ENCODE measurements around a stretch of chr17.

- PRO-cap = no peak
Measured at GRCh38 chr17:44858973-44859850, 11.5 kb downstream of the HIGD1B start.

DNA sequence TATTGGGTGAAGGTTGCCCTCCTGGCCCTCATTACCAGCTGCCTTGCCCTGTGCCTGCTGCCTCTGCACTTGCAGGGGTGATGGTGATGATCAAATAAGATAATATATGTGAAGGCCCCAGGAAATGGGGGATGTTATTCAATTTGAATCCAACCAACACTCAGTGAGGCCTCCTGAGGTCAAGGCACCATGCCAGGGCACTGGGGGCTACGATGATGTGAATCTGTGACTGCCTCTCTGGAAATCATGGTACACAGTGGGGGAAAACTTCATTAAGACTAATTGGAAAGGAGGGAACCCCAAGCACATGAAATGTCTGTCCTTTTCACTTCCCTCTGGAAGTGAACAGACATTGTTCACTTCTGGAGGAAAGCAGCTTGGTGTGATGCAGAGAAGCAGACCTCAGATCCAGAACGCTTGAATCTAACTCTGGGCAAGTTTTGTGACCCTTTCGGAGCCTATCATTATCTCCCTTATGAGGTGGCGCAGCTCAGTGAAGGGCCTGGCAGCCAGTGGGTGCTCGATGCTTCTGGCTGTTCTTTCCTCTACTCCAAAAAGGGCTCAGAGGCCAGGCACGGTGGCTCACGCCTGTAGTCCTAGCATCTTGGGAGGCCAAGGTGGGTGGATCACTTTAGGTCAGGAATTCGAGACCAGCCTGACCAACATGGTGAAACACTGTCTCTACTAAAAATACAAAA is 8.0 kb upstream of the GFAP start:
- PRO-cap = no peak

DNA sequence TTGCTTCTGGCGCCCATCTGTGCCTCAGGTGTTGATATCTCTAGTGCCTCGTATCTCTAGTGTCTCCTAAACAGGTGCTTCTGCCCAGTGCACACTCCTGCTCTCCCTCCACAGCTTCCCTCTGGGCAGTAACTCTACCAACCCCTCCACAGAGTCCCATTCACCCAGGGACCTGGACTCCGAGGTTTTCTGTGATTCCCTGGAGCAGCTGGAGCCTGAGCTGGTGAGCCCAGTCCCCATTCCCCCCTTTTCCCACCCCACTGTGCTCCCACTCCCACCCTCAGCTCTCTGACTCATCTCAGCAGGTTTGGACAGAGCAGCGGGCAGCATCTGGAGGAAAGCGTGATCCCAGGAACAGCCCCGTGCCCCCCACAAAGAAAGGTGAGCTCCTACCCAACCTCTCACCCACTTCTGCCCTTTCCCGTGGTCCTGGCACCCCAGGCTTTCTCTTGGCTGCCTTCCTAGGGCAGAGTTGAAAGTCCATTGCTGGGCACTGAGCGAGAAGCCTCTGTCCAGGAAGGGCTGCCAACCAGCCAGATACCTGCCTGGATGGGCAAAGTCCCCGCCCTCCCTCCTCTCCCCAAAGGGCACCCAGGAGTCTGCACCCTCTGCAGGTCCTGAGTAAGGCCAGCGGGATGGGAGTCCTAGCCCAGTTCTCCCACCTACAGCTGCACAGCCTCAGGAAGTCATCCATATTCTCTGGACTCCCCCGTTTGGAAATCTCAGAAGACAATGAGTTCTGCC is 2.3 kb downstream of the ACBD4 start:
- PRO-cap = no peak

DNA sequence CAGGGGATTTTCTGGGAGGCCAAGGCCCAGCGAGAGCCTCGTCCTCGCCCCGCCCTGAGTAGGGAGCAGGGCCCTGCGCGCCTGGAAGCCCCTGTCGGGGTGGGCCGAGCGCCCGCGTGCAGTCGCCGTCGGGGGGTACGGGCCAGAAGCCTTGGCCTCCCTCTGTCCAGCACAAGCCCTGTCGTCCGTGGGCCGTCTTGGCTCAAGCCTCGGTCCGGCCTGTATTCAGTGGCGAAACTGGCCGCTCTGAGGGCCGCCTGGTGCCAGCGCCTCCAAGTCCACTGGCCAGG is 3.6 kb upstream of the HEXIM1 start:
- PRO-cap = no peak

GRCh38 chr17:45172518-45173535 is 11.2 kb downstream of the HEXIM2 start:
- PRO-cap = no peak

GRCh38 chr17:45256119-45257038 is 5.5 kb downstream of the SPATA32 start:
- PRO-cap = no peak

DNA sequence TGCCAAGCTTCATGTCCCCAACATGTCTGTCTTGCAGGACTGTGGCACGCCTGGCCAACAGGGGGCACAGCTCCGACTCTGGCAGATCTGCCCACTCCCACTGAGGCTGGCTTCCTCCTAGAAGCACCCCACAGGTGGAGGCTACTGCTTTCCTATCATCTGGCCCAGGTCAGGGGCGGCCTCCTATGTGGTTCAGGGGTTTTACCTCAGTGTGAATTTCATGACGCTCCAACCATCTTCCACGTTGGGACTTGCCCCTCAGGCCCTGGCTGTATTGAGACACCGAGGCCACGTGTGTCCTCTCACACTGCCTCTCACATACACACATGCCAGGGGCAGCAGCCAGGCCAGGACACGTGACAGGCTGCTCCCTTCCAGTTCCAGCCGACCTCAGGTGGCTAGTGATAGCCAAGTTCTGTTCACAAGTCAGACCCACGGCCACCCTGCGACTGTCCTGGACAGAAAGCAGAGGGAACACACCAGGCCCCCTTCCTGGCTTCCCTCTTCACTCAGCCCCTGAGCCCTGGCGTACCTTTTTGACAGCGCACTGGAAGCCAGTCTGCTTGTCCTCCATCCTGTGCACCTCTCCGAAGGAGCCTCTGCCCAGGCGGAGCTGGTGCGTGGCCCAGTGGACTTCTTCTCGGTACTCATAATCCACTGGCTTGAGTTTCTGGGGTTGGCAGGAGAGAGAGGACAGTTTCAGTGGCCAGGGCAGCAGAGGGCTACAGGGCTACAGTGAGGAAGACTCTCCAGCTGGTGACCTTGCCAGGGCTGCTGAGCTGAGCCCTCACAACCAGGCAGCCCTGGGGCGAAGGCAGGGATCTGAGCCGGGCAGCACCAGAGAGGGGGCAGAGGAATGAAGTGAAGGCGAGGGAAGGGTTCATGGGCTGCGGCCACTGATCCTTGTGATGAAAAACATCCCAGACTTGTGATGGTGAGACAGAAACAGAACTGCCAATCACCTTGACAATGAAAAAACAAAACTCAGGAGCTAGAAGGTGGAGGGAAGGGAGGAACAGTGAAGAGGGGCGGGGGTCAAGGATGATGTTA is 22.7 kb upstream of the SPATA32 start:
- PRO-cap = no peak

DNA sequence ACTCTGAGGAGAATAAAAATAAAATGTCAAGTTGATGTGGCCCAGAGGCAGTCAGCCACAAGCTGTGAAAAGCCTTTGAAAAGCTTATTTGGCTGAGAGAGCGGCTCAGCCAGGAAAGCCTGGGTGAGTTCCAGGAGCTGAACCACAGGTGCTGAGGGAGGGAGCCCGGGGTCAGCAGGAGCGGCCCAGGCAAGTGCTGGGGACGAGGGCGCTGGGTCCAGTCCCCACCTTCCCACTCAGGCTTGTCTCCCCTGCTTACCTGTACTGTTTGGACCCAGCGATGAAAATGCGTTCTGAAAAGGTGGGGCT is 27.0 kb upstream of the SPATA32 start:
- PRO-cap = no peak

DNA sequence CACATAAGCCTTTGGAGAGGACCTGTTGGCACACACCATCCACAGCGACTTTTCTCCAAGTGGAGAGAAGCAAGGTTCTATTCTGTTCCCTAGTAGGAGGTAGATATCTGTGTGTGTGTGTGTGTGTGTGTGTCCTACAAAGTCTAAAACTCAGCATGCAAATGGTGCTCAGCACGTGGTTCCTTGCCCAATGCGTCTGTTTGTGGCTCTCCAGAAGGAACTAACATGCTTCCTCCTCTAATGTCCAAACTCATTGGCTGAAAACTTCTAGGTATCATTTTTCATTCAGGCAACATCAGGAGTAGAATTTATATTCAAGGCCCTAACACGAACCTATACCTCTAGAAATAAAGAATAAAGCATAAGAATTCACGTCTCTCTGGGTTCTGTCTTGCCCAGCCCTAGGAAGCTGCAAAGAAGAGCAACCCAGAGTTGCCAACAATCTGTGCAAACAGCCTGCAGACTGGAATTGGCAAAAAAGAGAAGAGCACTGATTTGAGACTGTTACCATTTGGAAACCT is 25.6 kb downstream of the MAP3K14 start:
- PRO-cap = no peak

- PRO-cap = no peak
Measured at GRCh38 chr17:45298399-45299053, 18.3 kb downstream of the MAP3K14 start.

GRCh38 chr17:45313946-45314719 is 2.7 kb downstream of the MAP3K14 start:
- PRO-cap = no peak

GRCh38 chr17:45338200-45338908 is 21.5 kb upstream of the MAP3K14 start:
- PRO-cap = no peak

DNA sequence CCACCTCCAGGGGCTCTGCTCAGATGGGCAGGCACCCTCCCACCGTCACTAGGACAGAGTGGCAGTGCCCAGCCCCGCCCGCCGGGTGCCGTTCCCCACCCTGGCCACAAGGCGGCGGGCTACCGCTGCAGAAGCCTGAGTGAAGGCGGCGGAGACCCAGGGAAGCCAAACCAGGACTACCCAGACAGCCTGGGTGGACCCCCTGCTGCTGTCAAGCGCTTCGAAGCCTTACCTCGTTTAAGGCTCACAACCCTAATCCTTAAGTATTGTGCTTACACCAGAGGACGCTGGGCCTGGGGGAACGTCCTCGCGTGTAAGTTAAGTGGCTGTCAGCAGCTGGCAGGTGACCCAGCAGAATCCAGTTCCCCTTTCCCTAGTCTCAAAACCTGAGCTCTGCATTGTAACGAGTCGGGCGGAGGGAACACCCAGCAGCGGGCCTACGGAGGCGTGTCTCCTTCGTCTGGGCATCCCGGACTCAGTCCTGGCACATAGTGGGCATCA is 4.5 kb downstream of the ARHGAP27 start:
- PRO-cap = no peak

DNA sequence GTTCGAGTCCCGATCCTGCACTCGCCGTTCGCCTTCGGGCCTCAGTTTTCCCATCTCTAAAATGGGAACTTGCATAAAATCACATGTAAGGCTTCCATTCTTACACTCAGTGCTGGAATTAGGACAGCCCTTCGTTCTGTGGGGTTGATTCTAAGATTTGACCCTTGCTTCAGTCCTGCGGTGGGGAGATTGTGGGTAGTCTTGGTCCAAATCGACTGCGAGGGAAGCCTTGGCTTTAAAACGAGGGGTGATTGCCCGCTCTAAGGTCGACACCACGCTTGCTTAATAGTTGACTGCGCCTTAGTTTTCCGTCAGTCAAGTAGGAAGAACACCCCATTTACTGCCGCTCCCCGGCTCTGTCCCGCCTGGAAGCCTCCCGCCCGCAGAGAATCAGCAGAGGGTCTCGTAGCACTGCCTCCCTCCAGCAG is 2.3 kb downstream of the ARHGAP27 start:
- PRO-cap = no peak

- PRO-cap = no peak
Measured at GRCh38 chr17:45976912-45977617, 22.0 kb upstream of the STH start.

GRCh38 chr17:46024035-46024938 is 25.2 kb downstream of the STH start:
- PRO-cap = no peak

- PRO-cap = no peak
Measured at GRCh38 chr17:46047534-46047953, 48.5 kb downstream of the STH start.

DNA sequence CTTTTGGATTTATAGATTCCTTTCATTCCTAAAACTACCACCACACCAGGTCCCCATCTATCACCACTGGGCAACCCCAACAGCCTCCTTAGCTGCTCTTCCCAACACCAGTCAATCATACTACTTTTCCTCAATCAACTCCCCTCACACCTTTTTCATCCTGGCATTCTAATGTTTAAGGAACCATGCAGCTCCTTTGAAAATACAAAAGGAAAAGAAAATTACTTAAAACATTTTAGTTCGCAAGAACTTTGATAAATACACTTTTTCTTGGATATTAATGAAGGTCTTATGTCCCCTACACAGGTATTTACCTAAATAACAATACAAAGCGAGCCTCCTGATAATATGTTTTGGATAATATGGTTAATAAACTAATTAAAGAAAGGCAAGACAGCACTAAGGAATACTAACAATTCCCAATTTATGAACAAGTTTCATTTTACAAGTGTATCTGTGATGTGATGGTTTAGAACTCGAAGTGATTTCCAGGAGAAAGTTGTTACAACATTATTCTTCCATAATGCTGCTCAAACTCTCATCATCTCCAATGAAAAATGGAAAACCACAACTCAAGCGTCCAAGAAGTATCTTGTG is 94.9 kb downstream of the KANSL1 start:
- PRO-cap = no peak

DNA sequence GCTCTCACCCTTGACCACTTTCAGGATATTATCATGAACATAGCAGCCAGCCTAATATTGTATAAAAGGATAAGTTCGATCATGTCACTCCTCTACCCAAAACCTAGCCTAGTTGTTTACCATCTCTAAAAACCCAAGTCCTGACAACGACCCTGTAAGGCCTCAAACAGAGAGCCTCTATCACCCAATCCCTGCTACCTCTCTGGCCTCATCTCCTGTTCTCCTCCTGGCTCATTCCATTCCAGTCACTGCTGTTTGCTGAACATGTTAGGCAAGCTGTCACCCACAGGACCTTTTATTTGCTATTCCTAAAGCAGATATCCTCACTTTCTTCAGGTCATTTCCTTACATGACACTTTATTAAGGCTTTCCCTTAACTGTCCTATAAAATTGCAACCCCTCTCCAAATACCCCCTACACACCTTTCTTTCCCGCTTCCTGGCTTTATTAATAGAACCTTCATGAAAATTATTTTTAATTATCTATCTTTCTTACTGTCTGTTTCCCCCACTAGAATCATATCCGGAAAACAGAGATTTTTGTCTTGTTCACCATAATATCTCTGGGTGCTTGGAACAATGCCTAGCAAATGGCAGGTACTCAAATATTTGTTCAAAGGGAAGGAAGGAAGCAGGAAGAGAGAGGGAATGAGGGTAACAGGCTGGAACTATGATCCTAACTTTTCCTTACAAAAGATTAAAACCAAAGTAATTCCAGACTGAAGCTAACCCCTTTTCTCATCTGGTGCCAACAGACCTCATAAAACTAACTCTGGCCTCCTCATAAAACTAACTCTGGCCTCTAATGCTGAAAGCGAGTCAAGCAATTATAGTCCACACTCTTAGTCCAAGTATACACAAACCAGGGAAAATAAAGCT is 85.0 kb downstream of the KANSL1 start:
- PRO-cap = no peak

- PRO-cap = no peak
Measured at GRCh38 chr17:46108914-46109577, 84.2 kb downstream of the KANSL1 start.